Metastatic Liver Carcinoma in the Lung (tissue), 2 donors: Measurements from ENCODE around the genes NDUFA3, LILRB3 and LENG9.

GRCh38 chr19:53873531-53874140 is 6.0 kb downstream of the MYADM start:
- PRO-cap, 2 experiments: no peak in any of the 2 experiments

DNA sequence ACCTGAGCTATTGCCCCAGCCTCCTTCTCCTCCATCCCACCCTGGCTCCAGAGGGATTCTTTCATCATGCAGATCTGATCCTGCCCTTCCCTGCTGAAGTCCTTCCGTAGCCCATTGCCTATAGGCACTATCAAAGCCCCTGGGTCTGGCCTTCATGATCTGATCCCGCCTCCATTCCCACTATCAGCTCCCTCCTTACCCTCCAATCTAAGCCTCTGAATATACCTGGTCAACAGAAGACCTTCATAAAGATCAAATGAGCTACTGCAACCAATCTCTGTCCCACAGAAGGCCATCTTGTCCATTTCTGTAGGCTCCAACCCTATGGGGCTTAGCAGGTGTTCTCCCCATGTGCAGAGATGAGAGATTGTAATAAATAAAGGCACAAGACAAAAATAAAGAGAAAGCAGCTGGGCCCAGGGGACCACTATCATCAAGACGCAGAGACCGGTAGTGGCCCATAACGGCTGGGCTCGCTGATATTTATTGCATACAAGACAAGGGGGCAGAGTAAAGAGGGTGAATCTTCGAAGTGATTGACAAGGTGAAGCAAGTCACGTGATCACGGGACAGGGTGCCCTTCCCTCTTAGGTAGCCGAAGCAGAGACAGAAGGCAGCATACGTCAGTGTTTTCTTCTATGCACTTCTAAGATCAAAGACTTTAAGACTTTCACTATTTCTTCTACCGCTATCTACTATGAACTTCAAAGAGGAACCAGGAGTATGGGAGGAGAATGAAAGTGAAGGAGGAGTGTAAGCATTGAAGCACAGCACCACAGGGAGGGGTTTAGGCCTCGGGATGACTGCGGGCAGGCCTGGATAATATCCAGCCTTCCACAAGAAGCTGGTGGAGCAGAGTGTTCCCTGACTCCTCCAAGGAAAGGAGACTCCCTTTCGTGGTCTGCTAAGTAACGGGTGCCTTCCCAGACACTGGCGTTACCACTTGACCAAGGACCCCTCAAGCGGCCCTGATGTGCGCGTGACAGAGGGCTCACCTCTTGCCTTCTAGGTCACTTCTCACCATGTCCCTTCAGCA is 4.7 kb upstream of the PRKCG start:
- PRO-cap, 2 experiments: no peak in any of the 2 experiments

DNA sequence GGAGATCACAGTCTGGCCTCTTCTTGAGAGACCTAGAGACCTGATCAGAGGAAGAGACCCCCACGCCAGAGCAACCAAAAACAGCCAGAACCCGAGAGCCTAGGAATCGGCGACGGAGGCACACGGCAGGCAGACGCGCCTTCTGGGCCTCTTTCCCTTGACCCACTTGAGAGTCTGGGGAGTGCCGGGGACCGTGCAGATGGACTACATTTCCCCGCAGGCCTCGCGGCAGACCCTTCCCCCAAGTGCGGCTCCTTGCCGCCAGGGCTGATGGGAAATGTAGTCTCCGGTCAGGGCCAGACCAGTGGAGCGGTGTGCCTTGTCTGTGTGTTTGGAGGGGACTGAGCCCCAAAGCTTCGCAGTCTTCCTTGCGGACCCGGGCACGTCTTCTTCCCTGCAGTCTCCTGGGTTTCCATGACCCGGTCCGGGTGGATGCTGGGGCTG is 1.0 kb upstream of the CACNG7 start:
- PRO-cap, 2 experiments: no peak in any of the 2 experiments

GRCh38 chr19:53961784-53962581 is 754 bp upstream of the CACNG8 start:
- PRO-cap, 2 experiments: no peak in any of the 2 experiments

GRCh38 chr19:53977698-53977955 is 13.8 kb upstream of the CACNG6 start:
- PRO-cap, 2 experiments: no peak in any of the 2 experiments

GRCh38 chr19:54102322-54102963 is at the start of gene NDUFA3:
Gene NDUFA3, plus strand, starts transcription at chr19:54102855.
- PRO-cap, 2 experiments: peak in 2 of 2 experiments; most common plus-strand start chr19:54102875 (in 2); most common minus-strand start chr19:54102671 (in 2)

GRCh38 chr19:54145233-54146465 is 8.1 kb downstream of the CNOT3 start:
- PRO-cap, 2 experiments: no peak in any of the 2 experiments

DNA sequence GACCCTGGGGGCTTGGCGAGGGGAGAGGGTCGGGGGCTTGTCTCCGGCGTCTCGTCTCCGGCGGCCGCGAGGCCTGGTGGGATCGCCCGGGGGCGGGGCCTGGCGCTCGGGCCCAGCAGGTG is 148 bp upstream of the TSEN34 start:
- PRO-cap, 2 experiments: peak in 2 of 2 experiments; most common minus-strand start position 75 of the sequence (in 2)

DNA sequence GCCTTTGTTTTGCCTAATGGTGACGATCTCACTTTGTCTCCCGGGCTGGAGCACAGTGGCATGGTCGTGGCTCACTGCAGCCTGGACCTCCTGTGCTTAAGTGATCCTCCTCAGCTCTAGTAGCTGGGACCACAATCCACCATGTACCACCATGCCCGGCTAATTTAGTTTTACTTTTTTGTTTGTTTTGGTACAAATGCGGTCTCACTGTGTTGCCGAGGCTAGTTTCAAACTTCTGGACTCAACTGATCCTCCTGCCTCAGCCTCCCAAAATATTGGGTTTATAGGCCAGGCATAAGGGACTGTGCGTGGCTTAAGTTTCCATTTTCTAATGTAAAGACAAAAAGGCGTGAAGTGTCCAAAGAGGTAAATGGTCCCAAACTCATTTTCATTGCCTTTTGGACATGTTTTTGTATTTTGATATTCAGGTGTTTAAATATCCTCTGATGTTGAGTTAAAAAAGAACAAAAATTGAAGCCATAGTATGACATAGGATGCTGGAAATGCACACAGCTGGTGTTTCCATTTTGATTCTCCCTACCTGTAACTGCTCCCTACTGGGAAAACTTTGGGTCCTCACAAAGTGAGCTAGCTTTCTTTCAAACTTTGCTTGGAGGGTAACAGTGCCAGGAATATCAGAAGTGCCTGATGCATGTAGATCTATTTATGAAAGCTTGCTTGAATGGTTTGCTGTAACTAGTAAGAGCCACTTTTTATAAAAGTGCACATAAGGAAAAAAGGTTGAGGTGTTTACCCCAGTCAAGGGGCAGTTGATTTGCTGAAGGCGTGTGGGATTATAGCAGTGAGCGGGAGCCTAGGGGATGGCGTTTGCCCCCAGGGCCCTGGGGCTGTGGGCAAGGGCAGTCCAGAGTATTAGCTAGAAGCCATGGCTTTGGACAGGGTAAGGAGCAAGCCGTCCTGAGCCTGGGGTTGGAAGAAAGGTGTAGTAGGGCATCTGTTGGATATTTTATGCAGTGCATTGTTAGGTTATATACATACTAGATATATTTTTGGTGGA is 4.1 kb downstream of the RPS9 start:
- PRO-cap, 2 experiments: no peak in any of the 2 experiments

GRCh38 chr19:54210747-54211223 is 10.1 kb downstream of the RPS9 start:
- PRO-cap, 2 experiments: peak in 1 of 2 experiments; most common plus-strand start chr19:54211151 (in 1); most common minus-strand start chr19:54210857 (in 1)

- PRO-cap, 2 experiments: peak in 2 of 2 experiments; most common minus-strand start chr19:54223007 (in 2)
Observed at GRCh38 chr19:54222451-54223593, at the start of gene LILRB3. Gene LILRB3, minus strand, starts transcription at chr19:54223007.

- PRO-cap, 2 experiments: no peak in any of the 2 experiments
Observed at GRCh38 chr19:54354861-54355606, 9.7 kb downstream of the LAIR1 start.

- PRO-cap, 2 experiments: no peak in any of the 2 experiments
Observed at GRCh38 chr19:54356661-54357512, 7.8 kb downstream of the LAIR1 start.

DNA sequence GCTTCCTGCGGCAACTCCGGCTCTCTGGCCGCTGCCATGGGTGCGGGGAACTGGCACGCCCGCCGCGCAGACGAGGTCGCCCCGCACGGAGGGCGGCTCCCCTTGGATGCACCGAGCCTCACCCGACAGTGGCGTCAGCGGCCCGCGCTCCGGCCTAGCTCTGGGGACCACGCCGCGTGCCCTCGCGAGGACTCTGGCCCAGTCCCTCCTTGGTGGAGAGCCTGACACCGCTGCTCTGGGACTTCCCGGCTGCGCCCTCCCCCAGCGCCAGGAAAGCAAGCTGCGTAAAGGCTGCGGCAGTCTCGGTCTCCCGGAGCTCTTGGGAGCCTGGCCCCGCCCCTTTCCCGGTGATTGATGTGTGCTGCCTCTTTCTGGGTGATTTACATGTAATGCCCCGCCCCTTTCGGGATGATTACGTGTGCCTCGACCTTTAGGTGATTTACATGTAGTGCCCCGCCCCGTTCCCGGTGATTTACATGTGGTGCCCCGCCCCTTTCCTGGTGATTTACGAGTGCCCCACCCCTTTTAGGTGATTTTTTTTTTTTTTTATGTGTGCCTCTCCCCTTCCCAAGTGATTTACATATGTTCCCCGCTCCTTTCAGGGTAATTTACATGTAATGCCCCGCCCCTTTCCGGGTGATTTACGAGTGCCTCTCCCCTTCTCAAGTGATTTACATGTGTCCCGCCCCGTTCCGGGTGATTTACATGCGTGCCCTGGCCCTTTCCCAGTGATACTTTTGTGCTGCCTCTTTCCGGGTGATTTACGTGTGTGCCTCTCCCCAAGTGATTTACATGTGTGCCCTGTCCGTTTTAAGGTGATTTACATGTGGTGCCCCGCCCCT is at the start of gene LENG9:
TSS of gene LENG9 (minus strand) at position 290 of the 842 bp plus-strand sequence.
- PRO-cap, 2 experiments: peak in 2 of 2 experiments; most common minus-strand start position 130 of the sequence (in 1)

DNA sequence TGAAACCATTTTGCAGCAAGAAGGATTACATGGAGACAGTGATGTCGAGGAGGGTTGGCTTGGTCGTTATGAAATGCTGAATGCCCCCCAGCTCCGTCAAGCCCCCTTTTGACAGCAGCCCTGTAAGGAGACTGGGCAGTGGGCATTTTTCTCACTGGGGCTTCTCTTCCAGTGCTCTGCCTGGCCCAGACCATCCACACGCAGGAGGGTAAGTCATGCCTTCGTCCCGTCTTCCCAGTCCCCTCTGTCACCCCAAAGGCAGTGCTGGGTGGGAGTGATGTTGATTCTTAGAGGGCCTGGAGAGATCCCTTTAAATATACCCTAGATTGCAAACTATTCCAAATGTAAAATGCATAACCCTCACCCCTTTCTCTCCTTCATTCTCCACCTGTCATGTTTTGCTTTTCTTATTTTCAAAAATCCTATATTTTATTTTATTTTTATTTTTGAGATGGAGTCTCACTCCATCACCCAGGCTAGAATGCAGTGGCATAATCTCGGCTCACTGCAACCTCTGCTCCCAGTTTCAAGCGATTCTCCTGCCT is 969 bp downstream of the LAIR2 start:
- PRO-cap, 2 experiments: no peak in any of the 2 experiments

DNA sequence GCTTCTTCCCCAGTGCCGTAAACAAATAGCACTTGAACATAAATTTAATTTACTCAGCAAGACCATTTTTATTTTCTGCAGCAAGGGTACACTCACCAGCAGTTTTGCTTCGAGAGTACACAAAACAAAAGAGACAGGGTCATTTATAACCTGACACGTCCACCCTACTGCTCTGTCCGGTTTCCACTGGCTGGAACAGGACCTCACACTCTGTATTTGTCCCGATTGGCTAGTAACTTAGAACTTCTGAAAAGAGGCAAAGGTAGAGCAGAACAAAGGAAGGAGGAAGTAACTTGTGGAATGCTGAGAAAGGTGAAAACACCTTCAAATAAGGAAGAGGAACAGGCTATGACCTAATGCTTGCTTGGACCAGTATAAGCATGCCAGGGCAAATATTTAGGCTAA is 2.4 kb upstream of the LILRB1 start:
- PRO-cap, 2 experiments: no peak in any of the 2 experiments

DNA sequence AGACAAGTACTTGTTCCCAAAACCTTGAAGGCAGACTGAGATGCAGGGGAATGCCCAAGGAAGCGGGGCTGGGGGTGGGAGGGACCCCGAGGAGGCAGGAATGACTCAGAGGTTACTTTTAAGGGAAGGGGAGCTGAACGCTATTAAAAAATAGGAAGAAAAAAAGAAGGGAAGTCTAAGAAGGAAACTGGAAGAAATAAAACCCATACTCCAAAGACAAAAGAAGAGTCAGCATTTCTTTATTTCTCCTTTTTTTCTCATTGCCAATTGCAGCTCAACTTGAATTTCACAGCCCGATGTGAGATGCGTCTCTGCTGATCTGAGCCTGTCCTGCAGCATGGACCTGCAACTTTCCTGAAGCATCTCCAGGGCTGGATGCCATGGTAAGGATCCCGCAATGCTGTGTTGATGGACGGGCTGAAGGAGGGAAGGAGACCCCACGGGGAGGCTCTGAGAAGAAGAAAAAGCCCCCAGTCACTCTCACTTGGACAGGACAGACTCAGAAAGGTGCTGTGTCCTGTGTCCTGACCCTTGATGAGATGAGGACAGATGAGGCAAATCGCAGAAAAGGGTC is 13.4 kb downstream of the LILRB1 start:
- PRO-cap, 2 experiments: no peak in any of the 2 experiments

DNA sequence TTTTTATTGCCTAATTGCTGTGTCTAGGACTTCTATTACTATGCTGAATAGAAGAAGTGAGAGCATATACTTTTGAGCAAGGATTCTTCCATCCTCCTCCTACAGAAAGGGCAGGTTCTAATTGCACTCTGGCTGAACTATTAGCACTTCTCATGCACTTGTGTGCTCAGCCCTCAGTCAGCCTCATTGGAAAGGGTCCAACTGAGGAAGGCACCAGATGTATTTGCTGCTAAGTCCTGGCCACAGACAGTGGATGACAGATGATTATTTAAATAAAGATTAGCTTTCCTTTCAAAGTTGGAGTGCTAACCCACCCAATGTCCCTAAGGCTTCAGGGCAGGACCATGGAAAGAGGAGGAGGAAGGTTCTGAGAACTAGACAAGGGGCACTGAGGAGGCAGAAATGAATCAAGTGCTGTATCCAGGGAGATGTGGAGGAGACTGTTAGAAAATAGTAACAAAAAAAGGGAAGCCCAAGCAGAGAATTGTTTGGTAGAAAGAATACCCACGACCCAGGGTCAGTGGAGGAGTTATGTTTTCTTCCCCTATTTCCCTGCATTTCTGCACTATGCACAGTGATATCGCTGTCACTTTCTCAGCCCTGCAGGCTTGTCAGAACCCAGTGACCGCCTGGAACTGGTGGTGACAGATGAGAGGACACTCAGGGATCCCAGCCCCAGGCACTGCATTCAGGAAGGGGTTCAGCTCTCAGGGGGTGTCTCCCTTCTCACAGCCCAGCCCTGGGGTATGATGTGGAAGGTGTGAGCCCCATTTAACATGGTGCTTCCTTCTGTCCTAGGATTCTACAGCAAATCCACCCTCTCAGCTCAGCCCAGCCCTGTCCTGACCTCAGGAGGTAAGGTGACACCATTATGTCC is 8.1 kb downstream of the LILRB4 start:
- PRO-cap, 2 experiments: no peak in any of the 2 experiments

DNA sequence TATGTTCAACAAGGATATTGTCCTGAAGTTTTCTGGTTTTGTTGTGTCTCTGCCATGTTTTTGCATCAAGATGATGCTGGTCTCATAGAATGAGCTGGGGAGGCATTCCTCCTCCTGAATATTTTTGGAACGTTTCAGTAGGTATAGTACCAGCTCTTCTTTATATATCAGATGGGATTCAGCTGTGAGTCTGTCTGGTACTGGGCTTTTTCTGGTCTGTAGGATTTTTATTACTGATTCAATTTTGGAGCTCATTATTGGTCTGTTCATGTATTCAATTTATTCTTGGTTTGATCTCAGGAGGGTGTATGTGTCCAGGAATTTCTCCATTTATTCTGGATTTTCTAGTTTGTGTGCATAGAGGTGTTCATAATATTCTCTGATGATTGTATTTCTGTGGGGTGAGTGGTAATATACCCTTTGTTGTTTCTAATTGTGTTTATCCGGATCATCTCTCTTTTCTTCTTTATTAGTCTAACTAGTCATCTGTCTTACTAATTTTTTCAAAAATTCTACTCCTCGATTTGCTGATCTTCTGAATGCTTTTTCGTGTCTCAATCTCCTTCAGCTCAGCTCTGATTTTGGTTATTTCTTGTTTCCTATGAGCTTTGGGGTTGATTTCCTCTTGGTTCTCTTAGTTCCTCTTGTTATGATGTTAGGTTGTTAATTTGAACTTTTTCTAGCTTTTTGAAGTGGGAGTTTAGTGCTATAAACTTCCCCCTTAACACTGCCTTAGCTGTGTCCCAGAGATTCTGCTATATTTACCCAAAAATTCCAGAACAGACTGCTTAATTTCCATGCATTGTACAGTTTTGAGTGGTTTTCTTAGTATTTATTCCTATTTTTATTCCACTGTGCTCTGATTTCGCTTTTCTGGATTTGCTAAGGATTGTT is 3.2 kb downstream of the FCAR start:
- PRO-cap, 2 experiments: no peak in any of the 2 experiments

DNA sequence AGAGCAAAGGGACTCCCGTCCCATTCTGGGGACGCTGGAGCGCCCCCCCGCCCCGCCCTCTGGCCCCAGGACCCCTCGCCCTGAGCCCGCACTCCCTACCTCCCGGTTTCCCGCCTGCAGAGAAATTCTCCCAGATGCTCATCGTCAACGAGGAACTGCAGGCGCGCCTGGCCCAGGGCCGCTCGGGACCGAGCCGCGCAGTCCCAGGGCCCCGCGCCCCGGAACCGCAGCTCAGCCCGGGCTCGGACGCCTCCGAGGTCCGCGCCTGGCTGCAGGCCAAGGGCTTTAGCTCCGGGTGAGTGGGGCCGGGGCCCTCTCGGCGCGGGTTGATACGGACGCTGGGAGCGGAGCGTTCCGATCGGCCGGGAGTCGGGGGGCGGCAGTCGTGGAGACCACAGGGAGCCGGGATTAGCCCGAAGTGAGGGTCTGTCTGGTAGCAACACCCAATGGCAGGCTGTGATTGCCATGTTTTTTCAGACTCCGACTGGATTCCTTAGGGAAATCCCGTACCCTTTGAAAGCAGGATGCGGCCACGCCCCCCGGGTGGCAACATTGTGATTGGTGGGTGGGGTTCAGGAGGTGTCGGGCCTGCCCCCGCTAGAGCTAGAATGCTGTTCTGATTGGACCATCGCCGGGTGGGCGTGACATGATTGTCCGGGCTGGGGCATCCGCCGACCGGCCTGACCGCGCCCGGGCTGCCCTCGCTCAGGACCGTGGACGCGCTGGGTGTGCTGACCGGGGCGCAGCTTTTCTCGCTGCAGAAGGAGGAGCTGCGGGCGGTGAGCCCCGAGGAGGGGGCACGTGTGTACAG is 11.1 kb downstream of the EPS8L1 start:
- PRO-cap, 2 experiments: peak in 2 of 2 experiments; most common plus-strand start position 653 of the sequence (in 1); most common minus-strand start position 486 of the sequence (in 2)